ENCODE measurements around a stretch of chr20.

GRCh38 chr20:63950917-63951419 lies 5.2 kb downstream of the UCKL1 start:
- PRO-cap: no peak
- RAMPAGE, long total RNA, 4 experiments: no peak in any of the 4 experiments

DNA sequence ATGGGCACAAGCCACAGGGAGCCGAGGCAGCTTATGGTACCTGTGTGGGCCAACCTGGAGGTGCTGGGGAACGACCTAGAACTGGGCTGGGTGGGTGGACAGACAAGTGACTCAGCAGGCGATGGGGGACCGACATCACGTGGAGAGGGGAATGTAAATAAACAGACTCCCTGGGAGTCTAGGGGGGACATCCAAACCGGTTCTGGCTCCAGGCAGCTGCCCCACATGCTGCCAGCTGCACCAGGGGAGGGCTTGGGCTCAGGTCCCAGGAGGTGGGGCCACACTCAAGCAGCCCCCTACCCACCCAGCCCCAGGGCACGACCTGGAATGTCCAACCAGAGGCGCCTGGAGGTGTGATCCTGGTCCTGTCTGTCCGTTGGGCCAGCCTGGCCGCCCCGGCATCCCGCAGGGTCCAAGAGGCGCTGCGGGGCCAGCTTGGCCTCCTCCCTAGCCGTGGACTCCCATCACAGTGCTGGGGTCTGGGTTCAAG lies 4.4 kb downstream of the SAMD10 start:
- PRO-cap: no peak
- RAMPAGE, long total RNA, 4 experiments: no peak in any of the 4 experiments

DNA sequence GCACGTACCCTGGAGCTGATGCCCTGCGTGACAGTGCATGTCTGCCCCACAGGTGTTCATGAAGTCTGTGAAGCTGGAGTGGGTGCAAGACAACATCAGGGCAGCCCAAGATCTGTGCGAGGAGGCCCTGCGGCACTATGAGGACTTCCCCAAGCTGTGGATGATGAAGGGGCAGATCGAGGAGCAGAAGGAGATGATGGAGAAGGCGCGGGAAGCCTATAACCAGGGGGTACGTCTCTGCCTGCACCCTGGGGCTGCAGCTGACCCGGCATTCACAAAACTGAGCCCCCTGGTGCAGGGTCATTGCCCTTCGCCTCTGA lies 9.1 kb upstream of the C20orf204 start:
- PRO-cap: no peak
- RAMPAGE, long total RNA, 4 experiments: no peak in any of the 4 experiments

- PRO-cap: bidirectional peak, plus-strand start at chr20:64051828, minus-strand start at chr20:64051580
- RAMPAGE, long total RNA, 4 experiments: no peak in any of the 4 experiments
Observed at GRCh38 chr20:64051466-64052225, 2.2 kb upstream of the SOX18 start.

- PRO-cap: no peak
- RAMPAGE, long total RNA, 4 experiments: no peak in any of the 4 experiments
Observed at GRCh38 chr20:64062059-64062685, 826 bp upstream of the TCEA2 start.

DNA sequence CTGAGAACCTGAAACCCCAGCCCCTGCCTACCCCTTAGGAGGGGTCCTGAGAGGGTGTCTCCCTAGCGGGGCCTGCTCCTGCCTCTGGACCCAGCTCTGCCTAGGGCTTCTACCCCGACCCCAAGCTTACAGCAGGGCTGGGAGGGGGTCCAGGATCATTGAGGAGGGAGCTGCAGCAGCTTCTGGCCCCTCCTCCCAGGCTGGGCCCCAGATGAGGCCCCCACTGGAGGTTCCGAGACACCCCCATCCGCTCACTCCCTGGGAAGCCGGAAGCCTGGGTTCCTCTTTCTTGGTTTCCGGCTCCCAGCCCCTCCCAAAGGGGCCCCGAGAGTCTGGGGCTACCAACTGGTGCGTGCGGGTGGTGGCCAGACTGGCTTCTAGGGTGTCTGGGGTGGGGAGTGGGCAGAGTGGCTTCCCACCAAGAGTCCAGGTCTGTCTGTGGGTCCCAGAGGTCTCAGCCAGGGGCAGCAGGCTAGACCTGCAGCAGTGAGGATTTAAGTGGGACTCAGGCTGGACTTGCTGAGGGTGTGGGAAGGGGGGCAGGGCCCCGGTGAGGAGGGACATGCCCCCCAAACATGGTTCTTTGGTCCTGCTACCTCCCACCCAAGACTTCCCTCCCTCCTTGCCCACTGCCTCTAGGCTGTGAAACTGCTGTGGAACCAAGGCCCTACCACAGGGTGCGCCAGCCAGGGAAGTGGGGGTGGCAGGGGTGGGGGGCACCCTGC lies 2.2 kb downstream of the RGS19 start:
- PRO-cap: no peak
- RAMPAGE, long total RNA, 4 experiments: no peak in any of the 4 experiments

Data from gastroesophageal sphincter (tissue), 4 donors.